OVCAR3 (cell line): ENCODE measurements around a stretch of chr10.

GRCh38 chr10:78065946-78066421 is 32.3 kb downstream of the RPS24 start:
- RRBS, result no CpG with 5 or more reads among the region's 5 CpGs

DNA sequence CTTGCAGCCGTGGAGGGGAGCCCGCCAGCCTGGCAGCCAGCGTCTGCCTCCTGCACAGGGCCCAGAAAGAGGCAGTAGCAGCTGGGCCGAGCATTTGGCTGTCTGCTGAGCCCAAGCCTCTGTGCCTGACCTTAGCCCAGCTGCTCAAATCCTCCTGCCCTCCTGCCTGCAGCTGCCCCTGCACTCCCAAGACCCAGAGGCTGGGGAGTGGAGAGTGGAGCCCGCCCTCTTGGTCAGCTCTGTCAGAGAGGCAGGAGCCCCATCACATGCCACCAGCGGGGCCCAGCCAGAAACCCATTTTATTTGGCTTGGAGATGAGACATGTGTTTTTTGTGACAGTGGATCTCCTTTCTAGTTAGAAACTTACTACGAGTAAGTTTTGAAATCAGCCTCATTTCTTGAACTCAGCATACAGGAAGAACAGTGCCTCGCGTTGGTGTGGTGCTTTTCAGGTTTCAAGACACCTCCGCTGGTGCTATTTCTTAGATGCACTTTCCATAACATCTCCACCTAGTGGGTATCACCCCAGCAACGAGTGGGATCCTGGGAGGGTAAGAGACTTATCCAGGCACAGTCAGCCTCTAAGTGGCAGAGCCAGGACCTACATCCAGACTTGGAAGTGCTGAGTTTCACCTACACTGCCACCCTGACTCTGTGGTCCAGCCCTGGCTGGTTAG is 477.1 kb downstream of the RPS24 start:
- RRBS, result no CpG with 5 or more reads among the region's 11 CpGs

- RRBS, result no CpG with 5 or more reads among the region's 4 CpGs
Measured at GRCh38 chr10:78518542-78518919, 484.9 kb downstream of the RPS24 start.

DNA sequence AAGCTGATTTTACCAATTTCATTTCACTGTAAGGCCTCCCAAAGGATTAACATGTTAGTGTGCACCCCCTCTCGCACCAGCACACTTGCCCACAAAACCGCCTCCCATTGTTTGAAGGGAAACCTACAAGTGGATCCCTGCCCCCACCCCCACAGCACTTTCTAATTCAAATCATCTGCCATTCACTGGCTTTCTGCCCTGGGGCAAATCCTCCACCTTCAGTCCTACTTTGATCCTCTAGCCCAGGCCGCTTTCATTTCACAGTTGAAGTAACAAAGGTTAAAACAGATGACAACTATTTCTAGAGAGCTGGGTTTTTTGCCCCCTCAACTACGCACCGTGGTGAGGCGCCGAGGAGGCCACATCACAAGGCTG is 517.5 kb upstream of the ZMIZ1 start:
- RRBS, result no CpG with 5 or more reads among the region's 7 CpGs

GRCh38 chr10:78577668-78577980 is 491.1 kb upstream of the ZMIZ1 start:
- RRBS, result no CpG with 5 or more reads among the region's 3 CpGs

DNA sequence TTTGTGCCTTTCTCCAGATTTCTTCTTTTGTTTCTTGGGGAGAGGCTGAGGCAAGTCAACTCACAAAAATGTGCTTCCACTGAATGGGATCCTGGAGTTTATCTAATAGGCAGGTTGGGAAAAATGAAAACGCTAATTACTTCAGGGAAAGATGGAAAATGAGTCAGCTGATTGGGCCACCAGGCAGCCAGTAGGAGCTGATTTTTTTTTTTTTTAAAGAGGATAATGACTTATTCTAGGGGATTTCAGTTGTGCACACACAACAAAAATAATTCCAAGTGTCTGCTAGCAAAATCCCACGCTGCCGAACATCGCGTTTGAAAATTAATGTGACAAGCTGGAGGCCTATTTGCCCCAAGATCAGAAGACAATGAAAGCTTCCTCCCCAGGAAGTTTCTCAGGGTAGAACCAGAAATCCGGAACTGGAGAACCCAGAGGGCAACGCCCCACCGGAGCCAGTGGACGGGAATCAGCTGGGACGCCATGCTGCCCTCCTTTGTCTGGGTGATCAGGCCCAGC is 412.7 kb upstream of the ZMIZ1 start:
- RRBS, result no CpG with 5 or more reads among the region's 10 CpGs

- RRBS, result no CpG with 5 or more reads among the region's 4 CpGs
Measured at GRCh38 chr10:78745486-78745834, 323.3 kb upstream of the ZMIZ1 start.

DNA sequence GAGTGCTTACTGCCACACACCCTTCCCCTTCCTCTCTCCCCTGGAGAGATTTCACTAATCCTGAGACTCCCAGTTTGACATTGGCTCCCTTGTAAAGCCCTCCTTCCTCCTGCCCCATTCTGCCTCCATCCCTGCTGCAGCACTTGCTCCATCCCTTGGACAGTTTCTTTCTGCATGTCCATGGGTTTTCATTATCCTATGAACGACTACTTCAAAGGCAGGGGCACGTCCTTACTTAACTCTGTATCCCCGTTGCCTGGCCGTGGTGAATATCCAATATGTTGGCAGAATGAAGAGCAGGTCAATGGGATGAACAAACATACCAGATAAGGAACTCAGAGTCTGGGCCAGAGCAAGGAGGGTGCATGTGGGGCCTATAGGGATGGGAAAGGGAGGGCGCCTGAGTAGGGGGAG is 255.0 kb upstream of the ZMIZ1 start:
- RRBS, result no CpG with 5 or more reads among the region's 5 CpGs

DNA sequence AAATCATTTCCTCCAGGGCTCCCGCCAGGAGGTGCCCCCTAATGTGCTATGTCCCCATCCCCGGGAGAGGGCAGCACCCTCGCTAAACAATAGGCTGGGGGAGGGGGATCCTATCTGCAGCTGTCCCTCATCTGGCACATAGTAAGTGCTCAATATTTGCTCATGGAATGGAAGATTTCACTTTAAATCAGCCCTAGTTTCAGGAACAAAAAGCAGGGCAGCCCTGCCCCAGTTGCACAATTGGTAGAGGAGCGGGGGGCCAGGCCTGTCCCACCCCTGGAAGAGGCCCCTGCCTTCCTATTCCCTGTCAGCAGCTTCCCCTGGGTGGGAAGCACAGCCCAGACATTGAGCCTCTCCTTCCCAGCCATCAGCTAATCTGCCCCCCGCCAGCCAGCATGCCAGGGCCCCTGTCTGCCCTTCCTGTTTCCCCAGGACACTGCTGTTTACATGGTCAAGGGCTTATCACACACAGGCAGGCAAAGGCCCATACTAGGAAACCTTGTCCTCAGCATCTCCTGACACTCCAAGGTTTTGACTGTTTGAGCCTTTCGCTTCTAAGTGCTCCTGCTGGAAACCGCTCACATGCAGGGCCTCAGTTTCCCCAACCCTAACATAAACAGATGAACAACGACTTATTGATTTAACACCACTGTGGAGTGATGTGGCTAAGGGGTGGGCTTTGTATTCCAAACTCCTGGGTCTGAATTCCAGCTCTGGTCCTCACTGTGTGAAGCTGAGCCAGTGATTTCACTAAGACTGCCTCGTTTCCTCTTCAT is 130.7 kb upstream of the ZMIZ1 start:
- RRBS, result no CpG with 5 or more reads among the region's 9 CpGs

GRCh38 chr10:79003114-79004077 is 65.4 kb upstream of the ZMIZ1 start:
- RRBS, result no CpG with 5 or more reads among the region's 18 CpGs

DNA sequence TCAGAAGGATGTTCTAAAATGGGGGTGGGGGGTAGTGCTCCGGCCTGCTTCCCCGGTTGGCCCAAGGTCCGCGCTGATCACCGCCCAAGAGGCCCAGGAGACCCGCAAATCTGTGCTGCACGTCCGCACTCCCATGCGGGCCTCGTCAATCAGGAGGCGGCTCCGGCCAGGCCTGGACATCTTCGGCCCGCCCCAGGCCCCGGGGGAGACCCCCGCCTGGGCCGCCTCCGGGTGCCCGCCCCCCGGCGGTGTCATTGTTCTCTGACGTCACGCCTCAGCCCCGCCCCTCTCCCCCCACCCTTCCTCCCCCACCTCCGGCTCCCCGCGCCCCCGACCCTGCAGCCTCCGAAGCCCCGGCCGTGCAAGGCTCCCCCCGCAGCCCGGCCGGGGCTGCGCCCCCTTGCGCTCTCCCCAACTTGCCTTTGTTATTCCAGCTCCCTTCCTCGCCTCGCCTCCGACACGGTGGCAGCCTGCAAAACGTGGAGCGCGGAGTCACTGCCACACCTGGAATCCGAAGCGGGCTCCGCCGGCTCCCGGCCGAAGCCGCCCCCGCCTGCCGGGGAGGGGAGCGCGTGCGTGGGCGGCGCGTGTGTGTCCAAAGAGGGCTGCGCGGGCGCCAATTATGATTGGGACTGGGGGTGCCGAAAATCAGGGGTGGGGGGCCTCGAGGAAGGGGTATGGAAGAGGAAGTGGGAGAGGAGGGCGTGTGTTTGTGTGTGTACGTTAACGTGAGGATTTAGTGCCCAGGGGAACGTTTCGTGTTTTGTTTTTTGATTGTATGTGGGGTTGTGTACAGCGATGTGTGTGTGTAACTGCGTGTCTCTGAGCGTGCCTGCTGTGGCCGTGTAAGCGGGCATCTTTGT is 1.6 kb upstream of the ZMIZ1 start:
- RRBS, result 5% methylated on average over 23 of the region's 73 CpGs

GRCh38 chr10:79078612-79079592 is 10.1 kb downstream of the ZMIZ1 start:
- RRBS, result no CpG with 5 or more reads among the region's 9 CpGs

GRCh38 chr10:79098373-79098705 is 29.6 kb downstream of the ZMIZ1 start:
- RRBS, result no CpG with 5 or more reads among the region's 7 CpGs

GRCh38 chr10:79101560-79102061 is 32.8 kb downstream of the ZMIZ1 start:
- RRBS, result no CpG with 5 or more reads among the region's 13 CpGs

GRCh38 chr10:79106855-79107206 is 38.1 kb downstream of the ZMIZ1 start:
- RRBS, result no CpG with 5 or more reads among the region's 3 CpGs

DNA sequence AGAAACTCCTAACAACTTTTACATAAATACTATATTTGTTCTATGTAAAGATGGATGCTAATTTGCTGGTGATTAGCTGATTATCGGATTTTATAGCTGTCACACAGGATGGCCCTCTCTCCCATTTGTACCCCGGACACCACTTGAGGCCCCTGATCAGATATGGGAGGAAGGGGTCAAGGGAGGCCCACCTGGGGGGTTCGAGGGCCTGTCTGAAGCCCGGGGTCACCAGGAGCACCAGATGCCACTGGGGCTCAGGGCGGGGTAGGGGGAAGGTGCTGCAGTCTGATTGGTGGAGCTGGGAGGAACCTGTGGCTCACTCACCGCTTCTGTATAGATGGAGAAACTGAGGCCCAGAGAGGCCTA is 65.2 kb downstream of the ZMIZ1 start:
- RRBS, result 89% methylated on average over 3 of the region's 6 CpGs

- RRBS, result 92% methylated on average over 4 of the region's 27 CpGs
Measured at GRCh38 chr10:79138885-79140066, 70.5 kb downstream of the ZMIZ1 start.

DNA sequence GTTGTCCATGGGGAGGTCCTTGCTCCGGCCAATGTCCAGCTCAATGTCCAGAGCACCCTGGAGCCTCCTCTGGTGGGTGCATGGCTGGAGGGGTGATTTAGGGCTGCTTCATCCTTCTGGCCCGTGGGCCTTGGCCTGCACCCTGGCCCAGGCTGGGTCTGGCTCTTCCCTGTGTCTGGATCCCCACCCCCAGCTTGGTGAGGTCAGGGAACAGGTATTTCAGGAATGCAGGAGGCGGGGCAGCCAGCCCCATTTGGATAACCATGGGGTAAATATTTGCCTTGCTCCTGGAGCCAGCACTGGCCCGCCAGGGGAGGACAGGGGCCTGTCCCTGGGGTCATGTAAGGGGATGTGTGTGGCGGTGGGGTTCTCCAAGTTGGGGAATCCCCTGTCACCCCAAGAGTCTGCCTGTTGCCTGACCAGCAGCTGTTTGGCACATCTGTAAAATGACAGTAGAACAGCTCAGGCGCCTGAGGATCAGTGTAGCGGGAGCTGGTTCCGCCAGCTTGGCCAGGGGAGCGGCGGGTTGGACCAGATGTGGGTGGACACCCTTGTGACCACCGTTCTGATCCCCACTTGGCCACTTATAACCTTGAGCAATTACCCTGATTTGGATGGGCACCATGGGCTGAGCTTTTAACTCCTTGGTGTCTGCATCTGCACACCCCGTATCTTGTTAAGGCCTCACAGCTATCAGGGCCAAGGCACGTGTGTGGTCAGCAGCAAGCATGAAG is 88.9 kb downstream of the ZMIZ1 start:
- RRBS, result no CpG with 5 or more reads among the region's 13 CpGs

DNA sequence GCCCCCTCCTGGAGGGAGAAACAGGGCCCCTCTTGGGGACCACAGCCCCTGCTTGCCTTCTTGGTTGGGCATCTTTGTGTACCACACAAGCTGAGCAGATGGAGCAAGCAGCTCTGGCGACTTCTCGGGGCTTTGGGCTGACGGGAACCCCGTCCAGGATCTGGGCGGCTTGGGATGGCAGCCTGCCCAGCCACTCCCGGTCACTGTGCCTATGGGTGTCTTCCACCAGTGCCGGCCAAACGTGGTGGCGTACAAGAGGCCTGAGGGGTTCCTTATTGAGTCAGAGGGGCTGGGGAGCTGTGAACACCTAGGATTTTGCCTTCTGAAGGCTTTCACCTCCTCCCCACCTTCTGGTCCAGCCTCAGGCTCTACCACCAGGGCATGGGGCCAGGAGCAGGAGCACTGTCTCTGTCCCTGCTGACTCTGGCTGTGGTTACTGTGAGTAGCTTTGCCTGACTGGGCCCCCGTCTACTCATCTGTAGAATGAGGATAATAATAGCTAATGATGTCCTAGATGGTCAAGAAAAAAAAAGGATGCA is 71.8 kb upstream of the PPIF start:
- RRBS, result no CpG with 5 or more reads among the region's 10 CpGs

GRCh38 chr10:79293740-79294451 is 53.4 kb upstream of the PPIF start:
- RRBS, result no CpG with 5 or more reads among the region's 11 CpGs